Breast (tissue), 4 donors: ENCODE measurements around a stretch of chr21.

GRCh38 chr21:34909681-34910501 is 139.2 kb downstream of the RUNX1 start:
- PRO-cap, 3 experiments = no peak in any of the 3 experiments
- RRBS = no CpG with 5 or more reads among the region's 3 CpGs

DNA sequence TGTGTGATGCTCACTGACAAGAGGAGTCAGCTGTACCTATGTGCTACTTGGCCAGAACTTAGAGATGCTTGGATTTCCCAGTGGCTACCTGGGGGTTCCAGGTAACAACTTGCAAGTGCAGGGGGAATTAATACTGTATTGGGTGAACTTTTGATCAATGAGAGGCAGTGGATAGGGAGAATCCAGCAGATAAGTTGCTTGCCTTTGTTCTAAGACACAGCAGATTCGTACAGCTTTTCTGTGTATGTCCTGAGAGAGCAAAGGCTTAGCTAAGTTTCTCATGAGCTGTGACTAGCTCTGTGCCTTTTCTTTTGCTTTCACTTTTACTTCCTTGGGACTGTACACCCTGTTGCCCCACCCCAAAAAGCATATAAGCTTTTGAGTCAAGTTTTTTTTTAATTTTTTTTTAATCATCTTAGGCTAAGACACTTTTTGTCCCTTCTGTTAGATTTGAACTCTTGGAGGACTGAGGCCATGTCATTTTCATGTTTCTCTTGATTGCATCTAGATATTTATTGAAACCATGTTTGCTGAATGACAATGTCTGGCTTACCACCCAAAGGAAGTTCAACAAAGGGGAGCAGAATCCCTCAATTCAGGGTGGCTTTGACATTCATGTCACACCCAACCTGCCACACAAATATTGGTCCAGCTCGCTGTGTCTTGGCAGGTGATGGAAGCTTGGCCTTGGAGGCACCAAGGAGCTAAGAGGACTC is 115.1 kb downstream of the RUNX1 start:
- PRO-cap, 3 experiments = no peak in any of the 3 experiments
- RRBS = no CpG with 5 or more reads among the region's 2 CpGs

- PRO-cap, 3 experiments = no peak in any of the 3 experiments
- RRBS = no CpG with 5 or more reads among the region's 4 CpGs
Measured at GRCh38 chr21:35046956-35047114, 2.3 kb downstream of the RUNX1 start.

GRCh38 chr21:35190475-35190901 is 141.4 kb upstream of the RUNX1 start:
- PRO-cap, 3 experiments = no peak in any of the 3 experiments

DNA sequence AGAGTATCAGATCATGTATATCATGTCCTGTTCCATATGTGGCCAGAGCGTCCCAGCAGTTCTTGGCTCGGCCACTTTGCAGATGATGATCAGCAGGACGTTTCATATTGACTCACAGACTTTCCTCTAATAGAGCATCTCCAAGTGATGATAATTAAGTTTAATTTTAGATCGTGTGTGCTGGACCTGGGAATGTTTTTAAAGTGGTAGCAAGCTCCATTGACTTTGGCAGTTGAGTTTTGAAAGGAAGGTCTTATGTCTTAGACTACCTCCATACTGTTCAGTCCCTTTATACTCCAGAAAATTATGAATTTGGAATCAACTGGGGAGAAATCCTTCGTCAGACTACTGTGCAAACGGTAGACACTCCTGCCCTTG is 154.6 kb upstream of the RUNX1 start:
- PRO-cap, 3 experiments = no peak in any of the 3 experiments
- RRBS = no CpG with 5 or more reads among the region's 6 CpGs

DNA sequence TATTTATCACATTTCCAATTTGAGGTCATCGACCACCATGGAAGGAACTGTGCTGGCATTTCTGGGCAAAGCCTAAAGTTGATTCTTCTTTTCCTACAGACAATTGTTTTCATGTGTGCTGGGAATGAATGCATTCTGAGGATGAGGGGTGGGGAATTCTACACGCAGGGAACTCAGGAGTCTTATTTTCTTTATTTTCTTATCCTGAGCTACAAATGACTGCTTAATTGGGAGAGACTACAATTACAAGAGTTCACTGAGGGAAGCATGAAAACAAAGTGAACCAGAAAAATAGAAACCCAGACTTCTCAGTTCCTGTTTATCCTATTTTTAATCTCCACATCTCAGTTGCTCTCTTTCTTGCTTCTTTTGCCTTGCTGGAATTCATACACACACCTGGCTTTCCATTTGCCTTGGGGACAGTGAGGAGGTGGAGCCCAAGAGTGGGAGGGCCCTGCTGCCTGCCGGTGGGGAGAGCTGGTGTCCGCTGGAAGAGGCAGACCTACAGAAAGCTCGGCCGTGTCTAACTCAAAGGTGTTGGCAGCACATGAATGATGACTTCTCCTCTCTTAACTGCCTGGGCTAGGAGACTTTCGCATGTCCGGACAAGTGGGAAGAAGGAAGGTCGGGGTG is 156.9 kb upstream of the RUNX1 start:
- PRO-cap, 3 experiments = peak in 2 of 3 experiments; most common plus-strand start position 499 of the sequence (in 2)
- RRBS = no CpG with 5 or more reads among the region's 9 CpGs

DNA sequence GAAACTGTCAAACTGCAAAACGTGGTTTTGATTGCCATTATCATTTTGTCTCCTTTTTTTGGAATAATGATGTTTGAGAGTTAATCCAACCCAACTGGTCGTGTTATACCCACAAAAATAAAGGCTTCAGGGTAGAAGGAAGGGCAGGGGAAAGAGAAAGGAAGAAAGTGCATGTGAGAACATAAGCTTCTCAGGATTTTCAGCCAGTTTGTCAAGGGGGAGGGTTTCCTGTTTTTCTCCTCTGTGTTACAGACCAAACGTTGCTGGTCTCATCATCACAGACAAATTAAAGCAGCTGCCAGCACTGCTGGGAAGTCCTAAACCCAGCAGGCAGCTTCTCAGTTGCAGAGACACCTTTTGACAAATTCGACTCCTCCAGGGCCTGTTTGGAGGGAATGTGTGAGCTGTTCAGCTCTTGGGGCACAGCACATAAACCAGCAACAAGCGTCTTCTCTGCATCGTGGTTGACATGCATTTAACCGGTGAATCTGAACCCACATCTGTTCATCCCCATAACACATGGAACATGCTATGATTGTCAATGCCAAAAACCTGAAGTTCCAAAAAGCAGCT is 454.5 kb upstream of the RUNX1 start:
- PRO-cap, 3 experiments = no peak in any of the 3 experiments
- RRBS = no CpG with 5 or more reads among the region's 7 CpGs

DNA sequence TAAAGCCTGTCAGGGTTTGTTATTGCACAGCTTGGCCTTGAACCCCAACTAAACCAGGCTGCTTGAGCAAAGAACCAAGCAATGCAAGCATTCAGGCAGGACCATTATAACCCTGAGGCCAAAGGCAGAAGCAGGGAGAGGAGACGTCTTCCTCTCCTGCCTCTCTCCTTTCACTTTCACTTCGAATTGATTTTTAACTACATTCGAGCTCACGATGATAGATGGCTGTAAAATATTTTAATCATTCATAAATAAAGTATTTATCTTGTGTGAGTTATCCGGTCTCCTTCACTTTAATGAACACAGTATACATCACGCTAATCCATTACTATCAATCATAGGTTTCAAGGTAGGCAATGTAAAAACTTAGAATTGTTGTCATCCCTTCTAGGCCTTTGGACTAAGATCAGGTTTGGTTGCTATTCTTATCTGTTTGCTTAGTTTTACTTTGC is 480.1 kb upstream of the RUNX1 start:
- PRO-cap, 3 experiments = no peak in any of the 3 experiments
- RRBS = no CpG with 5 or more reads among the region's 6 CpGs

DNA sequence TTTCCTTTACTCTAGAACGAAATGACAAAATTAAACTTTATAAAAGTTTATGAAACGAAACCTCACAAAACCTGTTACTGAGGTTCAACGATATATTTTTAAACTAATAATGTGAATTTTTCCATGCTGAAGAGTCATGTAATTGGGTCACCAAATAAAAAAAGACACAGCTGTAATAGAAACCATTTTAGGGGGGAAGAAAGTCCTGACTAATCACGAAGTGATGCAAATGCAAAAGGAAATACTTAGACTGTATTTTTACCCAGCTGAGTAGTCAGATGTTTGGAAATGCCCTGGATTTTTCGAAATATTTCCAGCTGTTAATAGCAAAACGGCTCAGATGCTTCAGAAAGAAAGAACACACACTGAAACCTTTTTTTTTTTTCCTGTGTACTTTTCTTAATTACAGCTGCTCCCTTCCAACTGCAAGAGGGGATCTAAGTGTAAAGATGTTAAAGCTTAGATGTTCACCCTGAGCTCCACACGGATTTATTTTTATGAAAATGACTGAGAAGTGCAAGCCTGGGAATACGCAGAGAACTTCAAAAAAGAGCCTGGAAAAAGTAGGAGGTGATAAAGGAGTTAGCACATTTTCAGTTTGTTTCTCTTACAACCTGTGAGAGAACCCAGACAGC is 210.2 kb downstream of the SETD4 start:
- PRO-cap, 3 experiments = peak in 1 of 3 experiments; most common plus-strand start position 339 of the sequence (in 1)
- RRBS = no CpG with 5 or more reads among the region's 8 CpGs

DNA sequence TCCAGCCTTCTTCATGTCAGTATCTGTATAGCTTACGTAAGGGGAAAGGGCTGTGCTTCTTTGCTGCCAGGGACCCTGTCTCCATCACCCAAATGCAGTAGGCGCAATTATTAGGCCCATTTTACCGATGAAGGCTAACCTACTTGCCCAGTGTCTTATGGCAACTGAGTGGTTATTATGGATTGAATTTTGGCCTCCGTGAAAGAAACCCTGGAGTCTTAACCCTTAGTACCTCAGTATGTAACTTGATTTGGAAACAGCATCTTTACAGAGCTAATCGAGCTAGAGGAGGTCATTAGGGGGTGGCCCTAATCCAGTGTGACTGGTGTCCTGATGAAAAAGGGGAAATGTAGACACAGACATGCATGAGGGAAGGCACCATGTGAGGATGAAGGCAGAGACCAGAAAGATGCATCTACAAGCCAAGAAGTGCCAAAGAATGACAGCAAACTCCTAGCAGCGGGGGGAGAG is 14.6 kb downstream of the DOP1B start:
- PRO-cap, 3 experiments = no peak in any of the 3 experiments
- RRBS = no CpG with 5 or more reads among the region's 6 CpGs

DNA sequence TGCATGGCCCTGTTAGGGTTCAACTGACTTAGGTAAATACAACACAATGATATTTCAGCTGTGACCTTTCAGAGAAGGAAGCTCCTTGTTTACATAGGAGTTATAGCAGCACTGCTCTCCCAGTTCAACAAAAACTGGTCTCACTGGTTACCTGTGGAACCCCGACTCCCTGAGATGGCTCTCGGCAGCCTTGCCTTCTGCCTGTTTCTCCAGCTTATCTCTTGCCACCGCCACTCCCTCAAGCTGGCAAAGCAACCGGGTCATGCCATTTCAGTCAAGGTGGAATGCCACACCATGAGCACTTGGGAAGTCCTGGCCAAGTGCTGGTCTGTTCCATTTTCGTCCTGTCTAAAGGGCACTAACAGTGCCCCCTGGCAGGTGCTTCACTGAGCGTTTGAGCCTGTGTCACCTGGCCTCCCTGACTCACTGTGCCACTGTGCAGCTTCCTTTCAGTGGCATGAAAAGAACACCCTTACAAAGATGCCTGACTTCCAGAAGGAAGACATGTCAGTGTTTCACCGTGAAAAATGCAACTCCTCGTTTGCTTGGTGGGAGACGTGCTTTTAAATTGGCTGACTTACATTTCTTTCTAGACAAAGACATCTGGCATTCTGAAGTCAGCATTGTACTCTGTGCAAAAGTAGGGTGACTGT is 31.7 kb downstream of the DOP1B start:
- PRO-cap, 3 experiments = no peak in any of the 3 experiments
- RRBS = no CpG with 5 or more reads among the region's 9 CpGs

- PRO-cap, 3 experiments = no peak in any of the 3 experiments
- RRBS = no CpG with 5 or more reads among the region's 35 CpGs
Measured at GRCh38 chr21:36245809-36246638, 74.0 kb upstream of the MORC3 start.

- PRO-cap, 3 experiments = no peak in any of the 3 experiments
- RRBS = no CpG with 5 or more reads among the region's 17 CpGs
Measured at GRCh38 chr21:36277814-36278484, 42.0 kb upstream of the MORC3 start.

- PRO-cap, 3 experiments = no peak in any of the 3 experiments
- RRBS = no CpG with 5 or more reads among the region's 4 CpGs
Measured at GRCh38 chr21:36321272-36321487, 1.2 kb downstream of the MORC3 start.

- PRO-cap, 3 experiments = no peak in any of the 3 experiments
- RRBS = no CpG with 5 or more reads among the region's 6 CpGs
Measured at GRCh38 chr21:36337643-36338182, 17.7 kb downstream of the MORC3 start.

- PRO-cap, 3 experiments = no peak in any of the 3 experiments
- RRBS = no CpG with 5 or more reads among the region's 2 CpGs
Measured at GRCh38 chr21:36347443-36348114, 27.6 kb downstream of the MORC3 start.

- PRO-cap, 3 experiments = no peak in any of the 3 experiments
- RRBS = no CpG with 5 or more reads among the region's 13 CpGs
Measured at GRCh38 chr21:36428395-36429132, 43.4 kb downstream of the CHAF1B start.

GRCh38 chr21:36466996-36467403 is 12.9 kb downstream of the CLDN14 start:
- PRO-cap, 3 experiments = no peak in any of the 3 experiments
- RRBS = no CpG with 5 or more reads among the region's 6 CpGs

GRCh38 chr21:36692553-36693431 is 6.1 kb upstream of the SIM2 start:
- PRO-cap, 3 experiments = no peak in any of the 3 experiments
- RRBS = 11% methylated on average over 2 of the region's 65 CpGs

GRCh38 chr21:36791131-36791572 is 92.2 kb downstream of the SIM2 start:
- PRO-cap, 3 experiments = peak in 3 of 3 experiments; most common minus-strand start chr21:36791352 (in 2)
- RRBS = no CpG with 5 or more reads among the region's 12 CpGs